Aortic smooth muscle cell (primary cell): ENCODE measurements around a stretch of chr1.

- RRBS: no CpG with 5 or more reads among the region's 11 CpGs
These were observed 63.7 kb upstream of the PRDX6 start for GRCh38 chr1:173413135-173414151.

DNA sequence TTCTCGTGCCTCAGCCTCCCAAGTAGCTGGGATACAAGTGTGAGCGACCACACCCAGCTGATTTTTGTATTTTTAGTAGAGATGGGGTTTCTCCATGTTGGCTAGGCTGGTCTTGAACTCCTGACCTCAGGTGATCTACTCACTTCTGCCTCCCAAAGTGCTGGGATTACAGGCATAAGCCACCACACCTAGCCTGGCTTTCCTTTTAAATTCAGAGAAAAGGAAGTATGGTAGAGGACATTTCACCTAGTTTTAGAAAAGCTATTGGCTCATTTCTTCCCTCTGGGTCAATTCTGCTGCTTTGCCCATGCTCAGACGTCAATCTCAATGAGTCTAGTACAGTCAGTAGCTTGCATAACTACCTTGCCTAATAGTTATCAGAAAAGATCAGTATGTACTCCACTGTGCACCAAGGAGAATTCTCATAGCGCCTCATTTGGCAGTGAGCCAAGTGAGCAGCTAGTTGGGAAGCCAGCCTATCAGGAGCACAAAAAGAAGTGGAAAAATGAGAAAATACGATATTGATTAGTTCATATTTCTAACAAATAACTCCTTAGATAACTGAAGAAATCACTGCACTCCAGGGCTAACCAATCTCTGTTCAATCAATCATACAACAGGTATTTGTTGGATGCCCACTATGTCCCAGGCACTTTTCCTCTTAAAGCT, 50.0 kb downstream of the PRDX6 start:
- RRBS: no CpG with 5 or more reads among the region's 5 CpGs

DNA sequence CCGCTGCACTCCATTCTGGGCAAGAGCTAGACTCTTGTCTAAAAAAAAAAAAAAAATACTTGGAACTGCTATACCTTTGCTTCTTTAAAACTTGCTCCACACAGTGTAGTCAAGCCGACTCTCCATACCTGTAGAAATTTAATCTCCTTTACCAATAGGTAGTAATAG, 3.1 kb upstream of the ZBTB37 start:
- RRBS: no CpG with 5 or more reads among the region's 2 CpGs

- RRBS: no CpG with 5 or more reads among the region's 1 CpG
These were observed 47.3 kb upstream of the GPR52 start for GRCh38 chr1:174400370-174401007.

- RRBS: no CpG with 5 or more reads among the region's 5 CpGs
These were observed 182.1 kb upstream of the CACYBP start for GRCh38 chr1:174817439-174818327.

DNA sequence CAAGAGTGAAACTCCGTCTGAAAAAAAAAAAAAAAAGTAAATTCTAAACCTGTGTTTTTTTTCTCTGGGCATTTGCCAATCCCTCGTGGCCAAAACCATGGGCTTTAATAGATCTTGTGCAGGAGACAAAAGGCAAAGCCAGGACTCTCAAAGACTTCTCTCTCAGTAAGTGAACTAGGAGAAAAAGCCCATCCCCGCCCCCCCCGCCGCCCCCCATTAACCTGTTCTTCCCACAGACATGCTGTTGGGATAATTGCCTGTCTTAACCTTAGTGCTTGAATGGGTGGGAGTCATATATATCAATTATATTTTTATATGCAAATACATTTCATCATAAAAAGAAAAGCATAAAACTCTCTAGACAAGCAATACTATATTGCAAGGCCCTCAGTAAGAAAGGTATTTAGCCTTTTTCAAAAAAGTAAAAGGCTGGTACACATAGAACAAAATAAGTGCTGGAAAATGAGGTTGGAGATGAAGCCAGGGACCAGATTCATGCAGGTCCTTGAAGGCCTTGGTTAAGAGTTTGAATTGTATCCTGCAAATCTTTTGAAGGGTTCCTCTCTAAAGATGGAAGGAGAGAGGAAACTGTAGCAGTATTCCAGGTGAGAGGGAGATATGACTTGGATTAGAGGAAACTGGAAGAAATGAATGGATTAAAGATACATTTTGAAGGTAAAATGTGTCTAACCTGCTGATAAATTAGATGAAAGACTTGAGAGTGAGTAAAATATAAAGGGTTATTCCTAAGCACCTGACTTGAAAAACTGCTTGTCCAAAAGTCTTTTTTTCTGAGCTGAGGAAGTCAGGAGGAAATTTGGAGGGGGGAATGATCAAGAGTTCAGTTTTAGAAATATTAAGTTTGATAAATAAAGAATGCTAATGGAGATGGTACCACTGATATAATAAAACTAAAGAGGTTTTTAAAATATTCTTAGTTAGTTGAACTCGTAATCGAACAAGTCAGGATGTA, 165.1 kb upstream of the CACYBP start:
- RRBS: no CpG with 5 or more reads among the region's 7 CpGs

GRCh38 chr1:175840779-175841161, 97.4 kb upstream of the TNR start:
- RRBS: no CpG with 5 or more reads among the region's 4 CpGs

DNA sequence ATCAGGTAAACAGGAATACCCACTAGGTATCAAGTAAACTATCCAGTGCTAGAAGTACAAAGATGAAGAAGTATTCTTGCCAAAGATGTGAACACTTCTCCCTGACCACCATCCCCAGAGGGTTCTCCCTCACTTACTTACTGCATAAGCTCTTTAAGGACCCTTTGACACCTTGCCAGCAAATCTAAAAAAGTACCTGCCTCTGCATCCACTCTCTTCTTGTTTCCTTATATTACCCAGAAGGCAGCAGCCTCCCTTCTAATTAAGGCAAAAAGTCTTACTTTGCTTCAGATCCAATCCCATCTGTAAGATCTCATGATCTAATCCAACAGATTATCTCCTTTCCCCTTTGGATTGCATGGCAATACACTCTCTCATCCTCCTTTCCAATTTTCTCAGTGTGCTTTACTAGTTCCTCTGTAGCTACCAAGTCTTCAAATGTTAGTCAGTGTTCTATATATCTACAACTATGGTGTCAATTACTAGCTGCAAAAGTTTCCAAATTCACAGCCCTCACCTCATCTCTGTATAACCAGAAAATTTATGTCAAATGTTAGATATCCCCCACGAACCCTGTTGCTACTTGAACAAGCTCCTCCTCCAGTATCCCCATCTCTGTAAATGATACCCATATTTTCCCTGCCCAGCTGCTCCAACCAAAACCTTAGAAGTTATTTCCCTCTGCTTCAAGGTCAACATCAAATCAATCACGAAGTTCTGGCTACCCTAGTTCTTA, 137.4 kb downstream of the COP1 start:
- RRBS: no CpG with 5 or more reads among the region's 2 CpGs

DNA sequence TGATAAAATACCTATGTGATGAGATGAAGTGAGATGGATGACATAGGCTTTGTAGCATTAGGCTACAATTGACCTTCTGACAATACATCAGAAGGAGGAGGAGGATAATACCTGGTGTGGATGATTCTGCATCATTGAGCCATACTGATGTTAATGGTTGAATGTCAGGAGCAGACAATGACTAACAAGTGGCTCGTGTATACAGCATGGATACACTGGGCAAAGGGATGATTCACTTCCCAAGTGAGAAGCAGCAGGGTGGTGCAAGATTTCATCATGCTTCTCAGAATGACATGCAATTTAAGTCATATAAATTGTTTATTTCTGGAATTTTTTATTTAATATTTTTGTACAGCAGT, 34.3 kb upstream of the COP1 start:
- RRBS: no CpG with 5 or more reads among the region's 1 CpG

DNA sequence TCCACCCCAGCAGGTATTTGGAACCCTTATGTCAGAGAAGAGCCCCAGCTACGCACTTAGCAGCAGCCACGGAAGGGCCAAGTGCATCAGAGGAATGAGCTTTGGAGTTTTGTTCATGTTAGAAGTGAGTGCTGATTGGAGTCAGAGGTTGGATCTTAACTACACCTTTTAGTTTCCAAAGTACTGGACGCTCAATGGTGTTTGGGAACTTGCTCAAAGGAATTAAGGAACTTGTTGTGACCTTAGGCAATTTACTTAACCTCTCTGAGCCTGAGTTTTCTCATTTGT, 231.1 kb downstream of the PAPPA2 start:
- RRBS: no CpG with 5 or more reads among the region's 3 CpGs

DNA sequence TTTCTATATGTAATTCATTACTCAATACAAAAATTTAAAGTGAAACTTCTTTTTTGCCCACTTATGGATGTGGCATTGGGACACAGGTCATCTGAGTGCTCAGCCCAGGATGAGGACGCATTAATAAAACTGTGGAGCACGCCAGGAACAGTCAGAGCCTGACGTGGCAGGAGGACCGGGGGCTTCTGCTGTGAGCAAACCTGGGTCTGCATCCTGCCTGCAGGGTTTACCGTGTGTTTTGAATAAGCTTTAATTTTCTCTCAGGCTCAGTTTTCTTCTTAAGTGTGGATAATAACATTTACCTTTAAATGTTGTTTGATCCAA, 323.5 kb downstream of the PAPPA2 start:
- RRBS: no CpG with 5 or more reads among the region's 5 CpGs

DNA sequence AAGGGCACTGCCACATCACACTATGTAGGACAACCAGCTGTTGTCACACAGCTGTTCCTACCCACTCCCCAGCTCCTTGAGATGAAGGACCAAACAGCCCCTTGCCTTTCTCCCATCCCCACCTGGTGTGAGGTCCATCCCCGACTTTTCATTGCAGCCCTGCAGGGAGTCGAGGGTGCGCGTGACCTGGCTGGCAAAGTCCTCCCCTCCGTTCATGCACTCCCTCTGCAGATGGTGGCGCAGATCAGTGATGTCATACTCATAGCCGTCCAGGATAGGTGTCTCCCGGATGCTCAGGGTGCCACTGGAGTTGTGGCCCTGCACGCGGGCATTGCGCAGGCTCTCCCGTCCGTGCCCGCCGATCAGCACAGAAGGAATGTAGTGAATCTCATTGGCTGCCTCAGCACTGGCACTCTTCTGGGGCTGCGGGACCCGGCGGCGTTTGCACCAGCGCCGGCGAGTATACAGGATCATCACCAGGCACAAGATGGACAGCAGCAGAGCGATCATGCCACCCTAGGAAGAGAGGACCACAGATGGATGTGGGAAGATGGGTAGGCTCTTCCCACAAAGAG, 132.1 kb downstream of the ASTN1 start:
- RRBS: no CpG with 5 or more reads among the region's 23 CpGs

- RRBS: 3% methylated on average over 13 of the region's 33 CpGs
These were observed 11.0 kb downstream of the BRINP2 start for GRCh38 chr1:177181581-177182263.

DNA sequence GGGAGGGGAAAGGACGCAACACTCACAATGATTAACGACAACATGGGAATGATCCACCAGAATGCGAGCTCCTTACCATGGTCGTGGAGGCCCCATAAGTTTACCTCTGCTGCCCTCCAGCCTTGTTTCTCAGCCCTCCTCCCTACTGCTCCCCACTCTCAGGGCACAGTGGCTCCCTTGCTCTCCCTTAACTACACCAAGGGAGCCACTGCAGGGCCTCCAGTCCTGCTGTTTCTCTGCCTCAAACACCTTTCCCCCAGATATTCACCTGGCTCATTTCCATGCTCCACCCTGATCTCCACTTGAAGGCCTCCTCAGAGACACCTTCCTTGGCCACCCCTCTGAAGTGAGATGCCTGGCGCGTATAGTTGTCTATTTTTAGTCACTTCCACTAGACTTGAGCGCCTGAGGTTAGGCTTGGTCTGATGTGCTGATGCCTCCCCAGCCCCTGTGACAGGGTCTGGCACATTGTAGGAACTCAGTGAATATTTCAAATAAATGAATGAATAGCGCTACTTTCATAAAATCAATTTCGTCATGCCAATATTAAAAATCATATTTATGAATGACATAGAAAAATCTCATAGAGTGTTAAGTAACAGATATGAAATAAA, 34.9 kb downstream of the SEC16B start:
- RRBS: no CpG with 5 or more reads among the region's 9 CpGs

- RRBS: no CpG with 5 or more reads among the region's 5 CpGs
These were observed 40.2 kb downstream of the RASAL2 start for GRCh38 chr1:178134105-178134579.

DNA sequence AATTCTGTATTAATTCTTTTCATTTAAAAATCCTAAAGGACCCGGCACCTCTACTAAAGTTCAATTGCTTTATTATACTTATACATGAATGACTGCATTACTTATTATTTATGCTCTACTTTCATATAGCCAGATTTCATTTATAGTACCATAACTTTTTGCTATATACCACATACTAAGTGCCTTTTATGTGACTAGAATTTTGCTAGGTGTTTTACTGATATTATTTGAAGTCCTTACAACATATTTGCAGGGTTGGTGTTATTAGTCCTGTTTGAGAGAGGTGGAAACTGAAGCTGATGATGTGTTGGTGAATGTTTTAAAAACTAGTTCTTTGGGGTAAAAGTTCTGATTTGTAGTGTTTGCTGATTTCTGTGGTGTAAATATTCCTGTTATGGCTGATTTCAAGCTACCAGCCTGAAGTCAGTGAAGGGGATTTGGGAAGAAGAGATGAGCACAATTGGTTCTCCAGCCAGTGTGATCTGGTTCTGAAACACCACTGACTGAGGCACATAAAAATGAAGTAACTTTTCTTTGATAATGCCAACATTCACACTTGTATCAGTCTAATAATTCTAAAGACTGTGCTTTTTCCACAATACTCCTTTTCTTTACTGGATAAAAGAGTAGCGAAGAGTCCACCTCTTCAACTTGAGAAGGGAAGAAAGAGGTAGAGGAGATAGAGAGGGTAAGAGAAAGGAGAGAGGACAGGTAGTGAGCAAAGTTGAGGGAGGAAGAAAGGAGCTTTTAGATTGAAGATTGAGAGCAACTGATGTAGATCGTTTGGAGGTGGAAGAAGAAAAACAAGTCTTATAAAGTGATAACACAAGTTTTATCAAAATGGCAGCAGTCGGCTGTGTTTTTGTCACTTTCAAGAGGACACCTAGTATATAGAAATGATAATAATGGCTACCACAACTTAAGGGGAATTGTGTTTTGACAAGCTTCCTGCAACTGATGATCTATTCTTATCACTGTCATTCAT, 85.2 kb downstream of the RASAL2 start:
- RRBS: no CpG with 5 or more reads among the region's 4 CpGs

GRCh38 chr1:178513720-178514069, 786 bp downstream of the TEX35 start:
- RRBS: no CpG with 5 or more reads among the region's 9 CpGs

DNA sequence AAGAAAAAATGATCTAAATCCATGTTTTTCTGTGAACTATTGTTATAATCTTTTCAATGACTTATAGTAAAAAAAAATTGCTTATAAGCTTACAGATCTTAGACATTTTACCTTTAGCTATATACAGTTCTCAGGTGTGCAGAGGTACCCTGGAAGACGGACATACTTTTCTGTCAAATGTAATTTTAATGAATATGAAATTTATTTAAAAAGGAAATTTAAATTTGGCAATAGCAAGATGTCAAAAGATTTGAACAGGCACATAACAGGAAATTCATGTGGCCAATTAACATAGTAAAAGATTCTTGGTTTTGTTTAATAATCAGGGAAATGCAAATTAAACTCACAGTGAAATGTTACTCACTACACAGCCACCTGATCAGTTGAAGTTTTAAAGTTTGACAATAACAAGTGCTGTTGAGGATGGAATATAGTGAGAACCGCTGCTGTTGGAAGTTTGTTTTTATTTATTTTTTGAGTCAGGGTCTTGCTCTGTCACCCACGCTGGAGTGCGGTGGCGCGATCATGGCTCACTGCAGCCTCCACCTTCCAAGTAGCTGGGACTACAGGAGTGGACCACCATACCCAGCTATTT, 63.9 kb downstream of the TEX35 start:
- RRBS: no CpG with 5 or more reads among the region's 6 CpGs

DNA sequence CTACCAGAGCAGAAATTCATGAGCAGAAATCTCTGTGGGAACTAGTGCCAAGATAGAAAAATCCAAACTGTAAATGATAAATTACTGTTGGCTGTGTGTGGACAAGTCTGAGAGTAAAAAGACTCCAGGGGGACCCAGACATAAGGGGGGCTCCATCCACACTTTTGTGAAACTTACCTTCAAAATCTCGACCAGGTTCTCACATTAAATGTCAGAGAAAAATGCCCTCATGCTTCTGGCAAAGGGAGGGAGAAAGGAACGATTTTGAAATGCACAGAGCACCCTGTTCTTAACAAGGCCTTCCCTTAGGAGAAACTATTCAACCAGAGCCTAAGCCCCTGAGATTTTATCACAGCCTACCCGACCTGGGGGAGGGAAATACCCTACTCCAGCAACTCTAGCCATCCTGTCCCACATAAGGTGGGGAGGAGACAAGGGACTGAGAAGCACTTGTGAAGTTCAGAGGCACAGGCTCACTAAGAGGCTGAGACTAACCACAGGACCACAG, 86.6 kb downstream of the TEX35 start:
- RRBS: no CpG with 5 or more reads among the region's 3 CpGs

DNA sequence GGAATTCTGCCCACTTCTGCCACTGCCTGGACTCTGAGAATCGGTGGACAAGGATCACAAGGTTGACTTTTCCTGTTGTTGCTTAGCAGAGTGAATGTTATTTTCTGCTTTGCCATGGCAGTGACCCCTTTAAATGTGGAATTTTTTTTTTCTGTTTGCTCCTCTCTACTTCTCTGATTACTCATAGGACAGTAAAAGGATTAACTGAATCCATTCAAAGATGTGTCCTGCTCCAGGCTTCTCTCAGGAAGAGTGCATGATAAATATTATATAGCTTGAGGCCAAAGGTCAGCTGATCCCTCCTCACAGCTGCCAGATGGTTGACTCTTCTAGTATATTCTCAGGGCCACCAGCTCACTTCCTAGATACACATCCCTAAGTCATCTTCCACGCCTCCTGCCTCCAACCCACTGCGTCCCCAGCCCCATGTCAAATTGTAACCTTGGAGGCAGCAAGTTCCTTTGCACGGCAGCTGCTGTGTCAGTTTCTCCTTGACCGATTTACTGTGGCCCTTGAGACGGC, 74.0 kb upstream of the RALGPS2 start:
- RRBS: no CpG with 5 or more reads among the region's 6 CpGs